ENCODE measurements around a stretch of chr1.

GRCh38 chr1:236015874-236016670, 48.8 kb downstream of the NID1 start:
- RRBS: no CpG with 5 or more reads among the region's 8 CpGs

DNA sequence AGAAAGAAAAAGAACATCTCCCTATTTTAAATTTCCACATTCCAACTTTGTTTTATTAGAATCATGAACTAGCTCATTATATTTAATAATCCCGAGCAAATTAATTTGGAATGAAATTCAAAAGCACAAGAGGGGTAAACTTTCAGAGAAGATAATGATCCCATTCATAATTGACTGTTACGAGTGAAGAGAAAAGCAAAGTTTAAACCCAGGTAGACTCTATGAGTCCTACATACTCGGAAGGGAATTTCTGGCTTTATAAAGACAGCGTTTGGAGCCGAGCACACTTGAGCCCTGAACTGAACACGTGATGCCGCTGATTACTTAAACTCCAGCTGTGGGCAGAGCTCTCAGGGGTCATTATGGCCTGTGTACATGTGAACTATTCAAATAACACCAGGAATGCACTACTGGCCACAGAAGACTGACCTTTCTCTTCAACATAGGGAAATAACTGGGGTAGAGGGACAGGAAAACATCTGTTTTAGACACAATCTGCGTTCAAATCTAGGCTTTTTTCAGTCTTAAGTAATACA, 25.3 kb downstream of the NID1 start:
- RRBS: no CpG with 5 or more reads among the region's 8 CpGs

DNA sequence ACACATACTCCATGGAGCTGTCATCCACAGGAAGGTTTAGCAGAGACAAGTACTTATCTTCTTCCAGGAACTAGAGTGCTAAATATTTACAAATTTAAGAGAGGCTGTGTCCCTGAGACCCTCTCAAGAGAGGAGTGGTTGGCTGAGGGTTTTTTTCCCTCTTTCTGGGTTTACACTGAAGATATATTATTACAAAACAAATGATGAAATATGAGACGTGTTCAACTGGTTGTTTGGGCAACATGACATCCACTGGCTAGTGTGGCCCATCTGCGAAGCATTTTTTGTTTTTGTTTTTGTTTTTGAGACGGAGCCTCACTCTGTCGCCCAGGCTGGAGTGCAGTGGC, 25.9 kb upstream of the NID1 start:
- RRBS: no CpG with 5 or more reads among the region's 4 CpGs

GRCh38 chr1:236141360-236141849, 934 bp upstream of the GPR137B start:
- RRBS: 4% methylated on average over 9 of the region's 29 CpGs

DNA sequence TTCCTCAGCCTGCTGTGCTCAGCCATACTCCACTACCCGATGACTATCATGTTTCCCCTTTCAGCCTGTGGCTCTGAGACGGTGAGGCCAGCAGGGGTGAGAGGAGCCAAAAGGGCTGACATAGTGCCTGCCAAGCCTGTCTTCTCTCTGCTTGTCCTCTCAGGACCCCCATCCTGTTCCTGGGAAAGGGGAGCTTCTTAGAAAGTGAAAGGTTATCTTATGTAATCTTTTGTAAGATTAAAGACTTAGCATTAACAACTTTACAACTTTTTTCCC, 64.3 kb downstream of the GPR137B start:
- RRBS: no CpG with 5 or more reads among the region's 2 CpGs

DNA sequence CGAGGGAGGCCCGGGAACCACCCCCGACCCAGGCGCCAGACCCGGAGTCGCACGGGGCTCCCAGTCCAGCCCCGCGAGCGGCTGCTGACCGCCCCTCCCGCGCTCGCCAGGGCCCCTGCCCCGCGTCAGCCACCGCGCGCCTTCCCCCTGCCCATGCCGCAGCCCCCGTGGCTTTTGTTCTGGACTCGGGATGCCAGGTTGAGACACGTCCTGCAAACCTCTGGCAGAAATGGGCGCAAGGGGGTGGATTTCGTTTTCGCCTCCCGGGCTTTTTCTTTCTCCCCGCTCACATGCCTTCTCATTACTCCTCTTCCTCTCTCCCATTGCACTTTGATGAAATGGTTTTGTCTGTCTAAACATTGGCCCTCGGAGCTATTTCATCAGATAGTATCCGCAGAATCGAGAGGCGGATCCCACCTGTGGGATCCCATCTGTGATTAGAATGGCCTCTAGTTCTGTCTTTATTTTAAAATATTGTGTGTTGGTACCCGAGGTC, 1.7 kb downstream of the EDARADD start:
- RRBS: no CpG with 5 or more reads among the region's 33 CpGs

- RRBS: no CpG with 5 or more reads among the region's 8 CpGs
Observed at GRCh38 chr1:236490544-236490865, 33.3 kb upstream of the LGALS8 start.

DNA sequence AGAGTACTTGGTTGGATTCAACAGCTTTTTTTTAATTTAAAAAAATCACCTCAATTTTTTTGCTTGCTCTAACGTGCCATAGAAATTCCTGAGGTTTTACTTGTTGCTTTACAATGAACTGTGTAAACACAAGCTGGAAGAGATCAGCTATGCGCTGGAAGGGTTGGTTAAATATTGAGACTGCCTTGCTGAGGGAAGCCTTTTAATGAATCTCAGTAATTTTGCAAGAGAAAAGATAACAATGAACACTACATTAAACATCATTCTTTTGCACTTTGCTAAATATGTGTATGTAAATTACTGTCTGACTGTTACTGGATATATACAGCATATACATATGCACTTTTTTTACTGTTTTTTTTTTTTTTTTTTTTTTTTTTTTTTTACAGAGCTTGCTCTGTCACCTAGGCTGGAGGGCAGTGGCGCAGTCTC, 6.5 kb upstream of the LGALS8 start:
- RRBS: no CpG with 5 or more reads among the region's 3 CpGs

DNA sequence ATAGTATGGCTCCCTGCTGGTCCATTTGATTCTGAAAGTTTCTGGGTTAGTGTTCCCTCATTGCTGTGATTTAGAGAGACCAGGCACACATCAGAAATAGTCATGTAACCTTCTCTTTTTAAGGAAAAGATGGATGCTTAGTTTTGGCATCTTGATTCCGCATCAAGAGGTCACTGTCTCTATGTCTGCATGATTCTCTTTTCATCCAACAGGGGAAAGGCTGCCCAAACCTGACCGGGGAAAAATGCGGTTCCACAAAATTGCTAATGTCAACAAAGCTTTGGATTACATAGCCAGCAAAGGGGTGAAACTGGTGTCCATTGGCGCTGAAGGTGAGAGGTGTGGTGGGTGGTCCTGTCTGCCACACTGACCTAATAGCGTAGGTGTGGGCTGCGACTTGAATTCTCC, 32.4 kb downstream of the ACTN2 start:
- RRBS: no CpG with 5 or more reads among the region's 6 CpGs

DNA sequence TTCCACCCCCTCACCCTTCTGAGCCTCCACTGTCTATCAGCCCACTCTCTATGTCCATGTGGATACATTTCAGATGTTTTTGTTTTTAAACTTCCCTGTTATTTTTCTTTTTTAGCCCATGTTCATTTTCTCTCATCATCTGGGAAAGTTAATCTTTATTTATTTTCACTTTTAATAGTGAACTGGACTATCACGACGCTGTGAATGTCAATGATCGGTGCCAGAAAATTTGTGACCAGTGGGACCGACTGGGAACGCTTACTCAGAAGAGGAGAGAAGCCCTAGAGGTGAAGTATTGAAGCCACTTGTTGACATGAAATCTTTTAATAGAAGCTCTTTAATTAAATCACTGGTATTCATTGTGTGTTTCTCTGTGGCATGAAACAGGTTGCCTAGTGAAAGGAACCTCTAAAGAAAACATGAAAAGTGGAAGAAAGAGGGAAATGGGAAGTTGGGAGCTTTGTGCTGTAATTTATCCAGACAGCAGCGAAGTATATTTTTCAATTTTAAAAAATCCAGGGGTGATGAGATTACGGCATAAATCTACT, 47.5 kb upstream of the MTR start:
- RRBS: no CpG with 5 or more reads among the region's 7 CpGs

DNA sequence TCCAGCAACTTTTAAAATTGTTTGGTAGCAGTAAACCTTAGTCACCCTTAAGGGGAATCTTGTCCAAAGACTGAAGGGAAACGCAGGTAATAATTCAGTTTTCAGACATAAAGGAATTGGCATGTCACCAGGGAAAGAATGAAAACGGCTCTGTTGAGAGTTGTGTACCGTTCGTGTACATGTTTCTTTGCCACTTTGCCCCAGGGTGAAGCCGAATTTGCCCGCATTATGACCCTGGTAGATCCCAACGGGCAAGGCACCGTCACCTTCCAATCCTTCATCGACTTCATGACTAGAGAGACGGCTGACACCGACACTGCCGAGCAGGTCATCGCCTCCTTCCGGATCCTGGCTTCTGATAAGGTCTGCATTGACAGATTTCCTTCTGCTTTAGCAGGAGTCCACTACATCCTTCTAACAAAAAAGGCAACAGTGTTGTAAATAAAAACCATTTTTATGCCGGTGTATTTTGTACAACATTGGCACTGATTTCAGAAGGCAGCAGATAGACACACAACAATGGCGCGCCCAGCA, 34.2 kb upstream of the MTR start:
- RRBS: 100% methylated on average over 2 of the region's 17 CpGs

GRCh38 chr1:236838180-236838762, 43.2 kb downstream of the MTR start:
- RRBS: no CpG with 5 or more reads among the region's 3 CpGs

GRCh38 chr1:236890452-236891436, 95.7 kb downstream of the MTR start:
- RRBS: no CpG with 5 or more reads among the region's 20 CpGs

DNA sequence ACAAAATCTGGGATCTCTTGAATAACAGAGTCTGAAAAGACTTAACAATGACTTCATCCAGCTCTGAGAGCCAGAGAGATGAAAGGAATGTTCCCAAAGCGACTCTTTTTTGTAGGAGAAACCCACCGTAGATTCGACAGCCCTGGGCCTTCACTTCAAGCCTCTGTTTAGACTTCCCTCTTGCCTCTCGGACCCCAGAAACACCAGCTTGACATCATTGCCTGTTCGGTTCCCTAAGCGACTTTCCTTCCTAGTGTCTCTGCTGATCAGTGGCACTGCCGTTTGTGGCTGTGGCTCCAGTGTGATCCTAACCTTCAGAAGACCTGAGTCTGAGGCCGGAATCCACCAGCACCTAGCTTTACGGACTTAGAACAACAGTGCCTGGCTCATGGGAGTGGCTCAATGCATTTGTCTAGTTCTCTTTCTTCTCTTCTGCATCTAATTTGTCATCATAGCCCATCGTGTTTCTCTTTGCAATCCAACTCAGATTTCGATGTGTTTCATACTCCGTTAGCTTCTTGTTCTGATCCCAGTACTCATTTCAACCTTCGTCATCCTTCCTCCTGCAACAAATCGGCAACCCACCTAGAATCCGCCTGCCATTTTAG, 6.0 kb downstream of the RYR2 start:
- RRBS: no CpG with 5 or more reads among the region's 15 CpGs

- RRBS: no CpG with 5 or more reads among the region's 3 CpGs
Observed at GRCh38 chr1:237197308-237197812, 155.4 kb downstream of the RYR2 start.

- RRBS: no CpG with 5 or more reads among the region's 4 CpGs
Observed at GRCh38 chr1:238647746-238648585, 738.4 kb upstream of the CHRM3 start.

GRCh38 chr1:238702839-238703121, 683.6 kb upstream of the CHRM3 start:
- RRBS: no CpG with 5 or more reads among the region's 1 CpG

DNA sequence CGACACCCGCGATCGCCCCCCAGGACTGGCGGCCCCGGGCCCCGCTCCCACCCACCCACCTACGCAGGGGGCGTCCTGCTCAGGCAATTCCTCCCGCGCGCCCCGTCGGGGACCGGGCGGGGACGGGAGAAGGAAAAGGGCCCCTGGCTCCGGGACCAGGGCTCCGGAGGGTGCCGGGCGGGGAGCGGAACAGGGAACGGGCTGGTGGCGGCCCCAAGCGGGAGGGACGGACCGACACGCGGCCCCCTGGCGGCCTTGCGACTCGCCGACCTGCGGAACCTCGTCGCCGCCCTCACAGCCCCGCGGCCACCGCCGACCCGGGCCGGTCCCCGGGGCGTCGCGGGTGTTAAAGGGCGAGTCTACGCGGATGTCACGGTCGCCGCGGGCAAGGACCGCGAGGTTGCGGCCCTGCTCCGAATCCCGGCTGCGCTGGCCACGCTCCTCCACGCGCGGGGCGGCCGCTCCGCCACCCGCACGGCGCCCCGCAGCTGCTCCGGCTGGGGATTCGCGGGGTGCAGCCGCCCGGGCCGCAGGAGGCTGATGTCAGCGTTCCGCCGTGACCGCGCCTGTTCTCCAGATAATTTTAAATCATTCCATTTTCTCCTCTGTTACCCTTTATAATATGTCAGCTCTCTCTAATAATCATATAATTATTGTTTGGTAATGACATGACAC, 93.8 kb upstream of the FMN2 start:
- RRBS: 10% methylated on average over 38 of the region's 82 CpGs

GRCh38 chr1:240245016-240245632, 153.4 kb downstream of the FMN2 start:
- RRBS: no CpG with 5 or more reads among the region's 3 CpGs

Measured in AG08470 (cell line).